Bronchus fibroblast of lung (primary cell): ENCODE measurements around the genes GOLGA8K and EMC7.

GRCh38 chr15:31326548-31326604 is 259 bp upstream of the KLF13 start:
- RAMPAGE, long total RNA: no peak

DNA sequence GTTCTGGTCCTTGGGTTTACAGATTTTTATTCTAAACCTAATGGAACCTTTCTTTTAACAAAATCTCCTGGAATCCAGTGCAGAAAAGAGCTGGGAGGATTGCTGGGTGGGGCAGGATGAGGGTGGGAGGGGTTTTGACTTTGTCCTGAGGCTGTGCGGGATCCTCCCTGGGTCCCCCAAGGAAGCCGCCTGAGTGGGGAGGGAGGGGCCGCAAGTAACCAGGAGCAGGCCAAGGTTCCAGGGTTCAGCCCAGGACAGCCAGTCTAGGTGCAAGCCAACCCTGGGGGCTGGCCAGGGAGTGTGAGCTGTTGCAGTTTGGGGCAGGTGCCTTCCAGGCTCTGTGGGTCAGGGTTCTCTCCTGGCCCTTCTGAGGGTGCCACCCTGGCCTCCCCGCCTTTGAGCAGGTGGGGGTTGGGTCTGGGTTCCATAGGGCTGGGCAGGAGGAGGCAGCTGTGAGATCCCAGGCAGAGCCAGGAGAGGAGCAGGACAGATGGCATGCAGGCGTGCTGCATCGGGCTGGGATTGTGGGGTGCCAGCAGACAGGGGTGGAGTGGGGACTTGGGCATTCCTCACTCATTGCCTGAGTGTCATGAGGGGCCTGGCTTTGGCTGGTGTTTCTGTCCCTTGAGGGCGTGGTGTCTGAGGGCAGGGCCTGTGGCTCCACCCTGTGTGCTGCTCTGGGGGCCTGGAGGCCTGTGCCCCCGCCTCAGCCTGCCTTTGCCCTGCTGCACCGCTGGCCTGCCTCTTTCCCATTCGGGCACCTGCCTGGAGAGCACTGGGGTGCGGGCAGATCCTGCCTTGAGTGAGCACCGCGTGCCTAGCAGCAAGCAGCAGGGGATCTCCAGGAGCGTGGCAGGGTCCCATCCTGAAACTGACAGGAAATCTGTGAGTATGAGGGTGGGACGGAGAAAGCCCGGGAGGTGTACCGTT is 18.3 kb downstream of the KLF13 start:
- RAMPAGE, long total RNA: no peak

DNA sequence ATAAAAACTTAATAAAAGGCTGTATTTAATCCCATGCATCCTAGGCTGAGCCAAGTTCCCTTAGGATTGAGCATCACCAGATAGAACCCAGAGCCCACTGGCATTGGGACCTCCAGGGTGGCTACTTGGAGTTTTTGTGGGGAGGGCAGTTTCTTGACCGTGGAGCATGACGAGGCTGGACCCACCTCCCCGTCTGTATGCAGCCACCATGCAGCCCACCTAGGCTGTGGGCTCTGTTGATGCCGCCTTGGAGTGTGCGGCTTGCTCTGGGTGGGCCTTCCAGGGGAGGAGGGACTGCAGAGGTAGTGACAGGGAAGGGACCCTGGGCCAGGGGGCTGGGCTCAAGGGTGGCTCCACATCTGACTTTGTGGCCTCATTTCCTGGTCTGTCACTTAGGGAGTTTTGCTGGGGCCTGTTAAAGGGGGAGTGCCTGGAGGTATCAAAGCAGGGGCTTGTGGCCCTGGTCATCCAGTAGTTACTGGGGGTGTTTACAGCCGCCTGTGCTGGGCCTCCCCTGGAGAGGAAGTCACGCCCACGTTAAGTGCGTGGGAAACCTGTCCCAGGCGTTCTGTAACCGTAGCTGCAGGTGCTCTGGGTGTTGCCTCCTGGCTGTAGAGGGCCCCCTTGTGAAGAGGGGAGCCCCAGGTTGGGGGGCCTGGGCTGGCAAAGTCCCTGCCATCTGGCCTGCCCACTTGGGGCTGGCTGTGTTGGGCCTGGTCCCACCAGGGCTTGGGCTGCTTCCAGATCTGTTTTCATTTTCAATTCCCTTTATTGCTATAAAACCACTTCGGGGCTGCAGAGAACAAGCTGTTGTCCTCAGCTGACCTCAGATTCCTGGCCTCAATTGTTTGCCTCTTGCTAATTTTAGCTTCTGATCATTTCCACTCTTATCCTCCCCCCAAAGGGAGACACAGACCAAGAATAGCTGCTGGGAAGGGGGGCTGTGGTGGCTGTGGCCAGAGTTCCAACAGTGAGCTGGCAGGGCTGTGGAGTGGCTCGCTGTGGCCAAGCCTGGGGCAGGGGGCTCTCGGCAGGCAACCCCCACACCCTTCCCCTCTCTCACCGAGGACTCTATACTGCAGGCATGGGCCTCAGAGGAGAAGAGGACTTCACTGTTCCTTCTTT is 26.5 kb downstream of the KLF13 start:
- RAMPAGE, long total RNA: no peak

DNA sequence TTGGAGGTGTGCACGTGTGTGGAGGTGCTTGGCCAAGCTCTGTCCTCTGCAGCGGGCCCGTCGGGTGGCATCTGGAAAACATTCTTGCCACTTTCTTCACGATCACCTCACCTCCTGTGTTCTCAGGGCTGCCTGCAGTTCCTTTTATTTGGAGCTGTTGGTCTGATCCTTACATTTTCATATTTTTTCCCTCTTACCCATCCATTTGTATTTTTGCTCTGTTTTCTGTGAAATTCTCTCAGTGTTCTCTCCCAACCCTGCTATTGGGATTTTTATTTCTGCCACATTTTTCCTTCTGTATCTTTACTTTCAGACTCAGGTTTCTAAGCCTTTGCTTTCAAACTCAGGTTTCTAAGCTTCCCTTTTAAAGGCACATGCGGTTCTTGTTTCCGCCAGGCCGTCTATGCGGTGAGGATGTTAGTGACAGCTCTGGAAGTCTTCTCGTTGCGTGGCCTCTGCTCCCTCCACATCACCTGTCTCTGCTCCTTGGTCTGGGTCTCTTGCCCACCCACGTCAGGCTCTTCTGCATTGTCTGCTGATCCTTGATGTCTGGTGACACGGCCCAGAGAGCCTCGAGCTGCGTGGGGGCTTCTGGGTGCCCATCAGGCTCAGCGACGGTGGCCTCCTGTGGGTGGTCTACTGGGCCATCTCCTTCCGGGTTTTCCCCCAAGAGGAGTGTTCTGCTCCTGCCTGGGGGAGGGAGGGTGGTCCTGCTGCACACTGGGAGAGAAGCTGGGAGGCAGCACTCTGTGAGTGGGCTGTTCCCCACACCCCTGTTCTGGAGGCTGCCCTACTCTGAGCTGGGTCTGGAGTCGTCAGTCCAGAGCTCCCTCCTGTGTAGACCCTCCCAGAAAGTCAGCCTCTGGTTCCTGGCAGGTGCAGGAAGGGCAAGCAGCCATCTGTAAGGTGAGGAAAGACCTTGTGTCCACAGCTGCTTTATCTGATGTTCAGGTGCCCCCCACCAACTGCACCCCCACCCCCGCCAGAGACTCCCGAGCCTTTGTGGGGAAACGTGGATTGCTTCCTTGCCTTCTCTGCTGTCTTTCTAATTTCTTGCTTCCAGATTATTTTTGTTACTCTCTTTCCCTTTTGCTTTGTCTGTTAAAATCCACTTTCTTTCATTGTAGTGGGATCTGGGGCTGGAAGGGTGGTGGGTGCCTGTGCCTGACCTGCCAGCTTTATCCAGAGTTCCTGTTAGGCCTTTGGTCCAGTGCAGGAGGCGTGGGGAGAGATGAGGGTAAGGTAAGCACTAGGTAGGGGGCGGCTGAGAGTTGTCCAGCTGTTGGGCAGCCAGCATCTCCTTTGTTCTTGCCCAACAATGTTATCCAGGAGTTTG is 30.7 kb downstream of the KLF13 start:
- RAMPAGE, long total RNA: no peak

DNA sequence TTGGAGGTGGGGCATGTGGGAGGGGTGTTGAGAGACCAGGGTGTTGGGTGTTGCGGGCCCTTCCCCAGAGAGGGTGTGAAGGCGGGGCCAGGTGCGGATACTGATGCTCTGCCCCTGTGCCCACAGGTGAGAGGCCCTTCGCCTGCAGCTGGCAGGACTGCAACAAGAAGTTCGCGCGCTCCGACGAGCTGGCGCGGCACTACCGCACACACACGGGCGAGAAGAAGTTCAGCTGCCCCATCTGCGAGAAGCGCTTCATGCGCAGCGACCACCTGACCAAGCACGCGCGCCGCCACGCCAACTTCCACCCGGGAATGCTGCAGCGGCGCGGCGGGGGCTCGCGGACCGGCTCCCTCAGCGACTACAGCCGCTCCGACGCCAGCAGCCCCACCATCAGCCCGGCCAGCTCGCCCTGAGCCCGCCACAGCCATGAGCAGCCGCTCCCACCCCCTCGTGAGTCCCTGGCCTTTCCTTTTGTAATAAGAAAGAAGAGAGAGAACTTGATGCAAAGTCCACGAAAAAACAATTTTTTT is 45.3 kb downstream of the KLF13 start:
- RAMPAGE, long total RNA: no peak

DNA sequence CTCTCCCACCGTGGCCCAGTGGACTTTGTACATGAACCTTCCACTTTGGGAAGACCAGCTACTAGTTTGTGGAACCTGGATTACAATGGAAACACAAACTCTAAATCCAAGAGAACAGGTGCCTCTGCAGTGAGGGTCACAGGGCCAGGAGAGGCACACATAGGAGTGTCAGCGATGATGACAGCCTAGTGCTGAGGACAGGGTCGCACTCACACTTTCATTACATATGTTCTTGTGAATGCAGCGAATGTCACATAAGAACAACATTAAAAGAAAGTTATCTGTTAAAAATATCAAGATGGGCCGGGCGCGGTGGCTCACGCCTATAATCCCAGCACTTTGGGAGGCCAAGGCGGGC is 56.7 kb downstream of the KLF13 start:
- RAMPAGE, long total RNA: no peak

DNA sequence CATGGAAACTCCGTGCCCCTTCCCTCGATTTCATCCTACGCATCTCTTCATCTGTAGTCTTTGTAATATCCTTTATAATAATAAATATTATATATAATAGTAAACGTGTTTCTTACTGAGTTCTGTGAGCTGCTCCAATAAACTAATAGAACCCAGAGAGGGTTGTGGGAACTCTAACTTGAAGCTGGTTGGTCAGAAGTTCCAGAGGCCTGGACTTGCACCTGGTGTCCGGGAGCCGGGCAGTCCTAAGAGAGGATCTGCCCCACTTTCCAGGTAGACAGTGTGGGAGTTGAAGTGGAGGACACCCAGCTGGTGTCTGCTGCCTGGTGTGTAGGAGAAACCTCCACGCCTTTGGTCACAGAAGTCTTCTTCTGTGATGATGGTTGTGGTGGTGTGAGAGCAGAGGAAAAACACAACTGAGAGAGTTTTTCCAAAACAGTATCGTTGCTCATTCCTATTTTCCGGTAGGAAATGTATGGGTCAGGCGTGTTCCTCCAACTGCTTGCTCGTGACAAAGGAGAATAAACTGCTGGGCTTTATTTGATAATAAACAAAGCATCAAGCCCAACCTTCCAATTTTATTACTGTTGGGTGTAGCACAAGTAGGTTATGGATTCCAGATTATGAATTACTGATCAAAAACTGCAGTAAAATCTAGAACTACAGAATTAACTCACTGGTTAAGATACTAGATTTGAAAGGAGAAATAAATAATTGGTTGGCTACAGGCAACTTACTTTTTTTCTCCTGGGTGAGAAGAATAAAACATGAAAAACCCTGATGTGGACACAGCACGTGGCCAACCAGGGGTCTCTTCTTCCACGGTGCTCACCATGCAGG is 137.0 kb downstream of the KLF13 start:
- RAMPAGE, long total RNA: no peak

GRCh38 chr15:31482847-31484033 is 156.6 kb downstream of the KLF13 start:
- RAMPAGE, long total RNA: no peak

GRCh38 chr15:31554093-31554707 is 227.6 kb downstream of the KLF13 start:
- RAMPAGE, long total RNA: no peak

GRCh38 chr15:31811541-31812026 is 58.9 kb downstream of the OTUD7A start:
- RAMPAGE, long total RNA: no peak

- RAMPAGE, long total RNA: no peak
Observed at GRCh38 chr15:31925281-31926182, 55.1 kb upstream of the OTUD7A start.

- RAMPAGE, long total RNA: no peak
Observed at GRCh38 chr15:32315501-32315932, 87.6 kb downstream of the GOLGA8K start.

DNA sequence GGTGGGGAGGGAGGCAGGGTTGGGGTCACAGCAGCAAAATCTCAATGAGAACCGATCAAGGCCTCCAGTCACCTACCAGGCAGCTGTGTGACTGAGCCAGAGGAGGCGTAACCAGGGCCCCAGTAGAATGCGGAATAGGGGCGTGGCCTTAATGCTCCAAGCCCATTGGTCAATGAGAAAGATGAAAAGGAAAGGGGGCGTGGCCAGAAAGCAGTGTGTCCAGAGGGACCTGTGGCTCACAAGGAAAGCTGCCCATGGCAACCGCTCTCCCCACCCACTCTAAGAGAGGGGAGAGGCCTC is at the start of gene GOLGA8K:
TSS of gene GOLGA8K (minus strand) at position 93 of the 300 bp plus-strand sequence.
- RAMPAGE, long total RNA: no peak

GRCh38 chr15:32717063-32717468 is 738 bp upstream of the GREM1 start:
- RAMPAGE, long total RNA: no peak

DNA sequence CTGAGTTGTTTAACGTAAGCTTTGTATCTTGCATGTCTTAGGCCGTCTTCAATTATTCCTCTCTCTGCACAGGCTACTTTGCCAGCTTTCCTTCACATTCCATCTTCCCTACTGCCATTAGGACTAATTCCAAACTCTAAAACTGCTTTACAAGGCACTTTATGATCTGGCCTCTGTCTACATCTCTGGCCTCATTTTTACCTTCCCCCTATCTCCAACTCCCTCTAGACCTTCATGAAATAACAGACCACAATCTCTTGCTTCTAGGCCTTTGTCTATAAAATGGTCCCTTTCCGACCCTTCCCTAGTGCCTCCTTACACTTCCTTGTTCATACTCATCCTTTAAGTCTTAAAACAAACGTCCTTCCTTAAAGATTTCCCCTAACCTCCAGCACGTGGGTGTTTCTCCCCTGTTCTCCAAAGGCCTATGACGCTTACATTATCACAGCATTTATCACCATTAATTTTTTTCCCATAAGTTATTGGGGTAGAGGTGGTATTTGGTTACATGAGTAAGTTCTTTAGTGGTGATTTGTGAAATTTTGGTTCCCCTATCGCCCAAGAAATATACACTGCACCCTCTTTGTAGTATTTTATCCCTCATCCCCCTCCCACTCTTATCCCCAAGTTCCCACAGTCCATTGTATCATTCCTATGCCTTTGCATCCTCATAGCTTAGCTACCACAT is 171.7 kb downstream of the GREM1 start:
- RAMPAGE, long total RNA: no peak

- RAMPAGE, long total RNA: no peak
Observed at GRCh38 chr15:33104440-33104796, 90.1 kb downstream of the FMN1 start.

GRCh38 chr15:33150693-33151721 is 43.5 kb downstream of the FMN1 start:
- RAMPAGE, long total RNA: no peak

- RAMPAGE, long total RNA: no peak
Observed at GRCh38 chr15:33154951-33155249, 39.6 kb downstream of the FMN1 start.

DNA sequence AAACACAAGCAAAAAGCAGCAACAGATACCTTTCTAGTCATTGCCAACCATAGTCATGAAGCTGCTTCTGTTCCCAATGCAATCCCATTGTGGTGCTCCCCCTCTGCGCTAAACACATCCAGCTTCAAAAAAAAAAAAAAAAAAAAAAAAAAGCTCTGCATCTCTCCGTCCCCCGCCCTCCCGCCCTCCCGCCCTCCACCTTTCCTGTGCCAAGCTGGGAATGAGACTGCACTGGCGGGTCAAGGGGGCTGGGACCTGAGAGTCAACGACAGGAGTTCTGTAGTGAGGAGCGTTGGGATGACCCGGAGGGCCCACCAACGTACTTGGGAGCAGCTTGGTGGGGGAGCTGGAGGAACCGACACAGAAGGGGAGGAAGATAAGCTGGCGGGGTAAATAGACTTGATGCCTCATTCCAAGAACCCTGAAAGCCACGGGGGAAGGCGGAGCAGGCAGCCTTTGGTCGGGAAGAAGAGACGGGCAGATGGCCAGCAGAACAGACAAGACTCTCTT is 394 bp downstream of the FMN1 start:
- RAMPAGE, long total RNA: no peak

DNA sequence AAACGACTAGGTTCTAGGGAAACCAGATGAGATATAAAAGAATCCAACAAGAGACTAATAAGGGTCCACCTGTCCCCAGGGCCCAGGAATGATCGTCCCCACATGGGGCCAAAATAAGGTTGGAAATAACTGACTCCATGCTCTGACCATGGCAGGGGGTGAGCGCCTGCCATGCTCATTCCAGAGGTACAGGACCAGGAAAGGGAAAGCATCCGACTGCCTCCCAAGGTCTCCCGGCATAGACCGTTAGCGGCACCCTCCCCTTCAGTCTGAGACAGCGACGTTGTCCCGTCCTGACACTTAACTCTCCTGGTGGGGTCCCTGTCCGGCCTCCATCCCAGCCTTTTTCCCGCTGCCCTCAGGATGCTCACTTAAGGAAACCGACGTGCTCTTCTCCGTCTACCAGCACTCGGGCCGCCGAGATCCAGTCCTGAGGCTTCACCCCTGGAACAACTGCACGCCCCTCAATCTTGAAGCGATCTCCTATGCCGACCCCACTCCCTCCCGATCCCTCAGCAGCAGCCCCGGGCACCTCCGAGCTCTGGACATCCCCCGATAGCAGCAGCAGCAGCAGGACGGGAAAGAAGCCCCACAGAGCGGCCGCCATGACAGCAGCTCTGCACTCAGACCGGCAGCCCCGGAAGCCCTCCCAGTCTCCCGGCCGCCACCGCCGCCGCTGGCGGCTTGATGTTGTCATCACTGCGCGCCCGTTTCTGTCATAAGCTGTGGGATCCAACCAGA is at the start of gene EMC7:
TSS of gene EMC7 (minus strand) at position 630 of the 741 bp plus-strand sequence.
- RAMPAGE, long total RNA: start-site peak on the minus strand centred at position 649 of the sequence, 66 bp wide, 746 and 533 reads in 2 replicates